Cardiac septum (tissue), 1 donor: ENCODE results near the genes DCTN3 and DNAJB5.

GRCh38 chr9:33287171-33287542 lies 3.2 kb upstream of the NFX1 start:
- PRO-cap: no peak

GRCh38 chr9:33329019-33329621 lies 38.8 kb downstream of the NFX1 start:
- PRO-cap: no peak

- PRO-cap: no peak
Observed at GRCh38 chr9:33382429-33382797, 20.0 kb downstream of the AQP7 start.

DNA sequence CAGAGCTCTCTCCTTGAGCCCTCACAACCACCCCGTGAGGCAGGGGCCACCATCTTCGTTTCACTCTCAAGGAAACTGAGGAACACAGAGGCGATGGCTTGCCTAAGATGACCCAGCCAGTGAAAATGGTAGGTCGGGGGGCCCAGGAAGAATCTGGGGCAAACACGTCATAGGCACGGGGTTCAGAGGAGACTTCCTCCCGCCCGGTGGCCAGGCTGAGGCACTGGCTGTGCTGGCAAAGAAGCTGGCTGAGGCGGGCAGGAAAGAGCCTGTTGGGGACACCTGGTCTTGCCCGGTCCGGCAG lies 15.8 kb downstream of the AQP7 start:
- PRO-cap: no peak

- PRO-cap: no peak
Observed at GRCh38 chr9:33393567-33394548, 8.5 kb downstream of the AQP7 start.

DNA sequence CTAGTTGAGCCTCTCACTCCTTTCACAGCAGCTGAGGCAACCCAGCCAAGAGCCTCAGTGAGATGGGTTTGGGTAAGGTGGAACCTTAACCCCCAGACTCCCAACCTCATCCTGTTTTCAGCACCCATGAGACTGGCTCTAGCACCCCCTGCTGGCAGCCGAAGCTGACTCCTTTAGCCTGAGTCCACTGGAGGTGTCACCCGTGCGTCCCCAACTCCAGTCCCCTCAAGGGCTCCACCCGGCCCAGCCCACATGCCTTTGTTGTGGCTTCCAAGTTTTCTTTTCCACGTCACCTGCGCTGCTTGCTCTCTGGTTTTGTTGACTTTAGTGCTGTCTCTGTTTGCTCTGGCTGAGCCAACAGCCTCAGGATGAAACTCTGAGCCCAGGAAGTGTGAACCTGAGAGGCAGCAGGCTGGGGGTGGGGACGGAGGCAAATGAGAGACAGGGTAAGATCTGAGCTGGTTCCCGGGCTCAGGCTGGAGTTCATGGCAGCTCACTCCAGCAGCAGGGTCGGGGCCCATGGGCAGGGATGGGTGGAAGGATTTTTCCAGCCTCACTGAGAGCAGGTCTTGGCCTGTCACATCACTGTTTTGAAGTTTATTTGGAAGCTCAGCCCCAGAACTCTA lies 13.2 kb upstream of the AQP7 start:
- PRO-cap: no peak

- PRO-cap: no peak
Observed at GRCh38 chr9:33443622-33444281, 3.6 kb downstream of the AQP3 start.

DNA sequence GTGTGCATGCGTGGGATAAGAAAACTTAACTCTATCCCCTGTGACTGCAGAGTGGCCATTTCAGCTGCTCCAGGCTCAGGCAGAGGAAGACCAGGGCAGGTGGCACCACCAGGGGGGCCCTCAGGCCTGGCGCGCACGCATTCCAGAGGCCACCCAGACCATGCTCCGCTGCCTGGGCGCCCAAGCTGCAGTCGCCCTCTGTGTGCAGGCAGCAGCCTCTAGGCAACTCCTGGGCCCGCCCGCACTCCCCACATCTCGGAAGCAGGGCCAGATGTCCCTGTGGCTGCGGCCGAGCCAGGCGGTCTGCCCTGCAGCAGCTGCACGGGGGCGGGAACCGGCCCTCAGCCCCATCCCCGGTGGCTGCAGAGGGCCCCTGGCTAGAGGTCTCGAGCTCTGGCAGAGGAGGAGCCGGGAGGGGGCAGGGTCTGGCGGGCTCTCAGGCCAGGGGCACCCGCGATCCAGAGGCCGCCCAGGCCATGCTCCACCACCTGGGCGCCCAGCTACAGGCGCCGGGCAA lies 626 bp upstream of the ANKRD18B start:
- PRO-cap: no peak

DNA sequence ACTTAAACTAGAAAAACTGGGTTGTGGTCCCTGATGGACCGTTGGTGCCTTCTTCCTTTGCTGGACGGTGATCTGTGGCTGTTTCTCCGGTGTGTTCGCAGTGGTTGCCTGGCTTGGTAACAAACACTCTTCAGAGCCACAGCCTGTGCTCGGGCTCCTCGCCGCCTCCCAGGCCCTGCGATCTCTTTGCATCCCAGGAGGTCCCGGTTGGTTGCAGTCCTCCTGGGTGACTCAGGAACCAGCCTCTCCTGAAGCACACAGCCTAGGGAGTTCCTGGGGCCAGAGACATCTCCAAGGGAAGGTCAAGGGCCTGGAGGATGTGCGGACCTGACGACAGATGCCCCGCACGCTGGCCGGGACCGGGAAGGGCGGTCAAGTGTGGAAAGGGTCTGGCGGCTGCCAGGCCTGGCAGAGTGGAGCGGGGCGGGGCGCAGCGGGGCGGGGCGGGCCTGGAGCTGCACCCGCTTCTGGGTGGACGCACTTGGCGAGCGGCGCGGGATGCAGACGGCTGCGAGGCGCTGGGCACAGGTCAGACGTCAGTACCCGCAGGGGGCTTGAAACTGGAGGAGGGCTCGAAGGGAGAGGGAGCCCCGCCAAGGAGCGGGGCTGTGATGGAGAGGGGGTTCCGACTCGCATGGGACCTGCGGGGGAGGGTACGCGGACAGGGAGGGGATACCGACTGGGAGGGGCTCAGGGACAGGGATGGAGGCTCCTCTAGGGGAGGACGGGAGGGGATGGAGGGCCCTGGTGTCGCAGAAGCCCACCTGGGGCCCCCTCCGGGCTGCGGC lies 45.0 kb upstream of the PRSS3 start:
- PRO-cap: no peak

DNA sequence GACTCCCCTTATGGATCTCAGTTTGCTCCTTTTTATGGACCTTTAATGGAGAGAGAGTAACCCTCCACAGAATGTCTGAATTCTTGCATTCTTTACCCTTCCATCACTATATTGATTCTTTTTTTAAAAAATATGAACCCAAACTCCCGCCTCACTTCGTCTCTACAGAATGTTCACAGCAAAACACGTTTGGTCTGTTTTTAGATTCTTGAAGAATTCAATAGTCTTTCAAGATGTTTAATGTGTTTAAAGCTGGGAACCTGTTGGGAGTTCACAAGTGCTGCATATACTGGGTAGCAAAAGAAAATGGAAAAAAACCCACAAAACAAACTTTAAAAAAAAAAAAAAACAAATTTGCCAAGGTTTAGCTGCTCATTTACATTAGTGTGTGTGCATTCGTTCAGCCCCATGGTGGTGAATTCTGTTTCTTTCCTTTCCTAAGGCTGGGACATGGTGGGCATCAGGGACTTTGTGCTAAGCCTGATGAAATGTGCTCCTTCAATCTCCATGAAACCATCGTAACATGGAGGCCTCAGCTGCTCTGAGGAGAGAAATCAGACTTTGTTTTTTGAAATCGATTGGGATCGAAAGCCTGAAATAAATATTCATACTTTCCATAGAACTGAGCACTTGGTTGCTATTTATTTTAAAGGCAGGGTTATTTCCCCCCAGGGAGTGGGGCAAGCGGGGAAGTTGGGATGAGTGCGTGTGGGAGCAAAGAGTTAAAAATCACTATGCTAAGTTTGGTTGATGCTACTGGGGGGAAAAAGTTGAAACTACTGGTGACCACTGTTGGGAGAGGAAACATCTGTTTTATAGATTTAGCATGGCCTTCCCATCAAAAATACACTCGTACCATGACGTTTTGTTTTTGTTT lies 100.6 kb downstream of the UBE2R2 start:
- PRO-cap: no peak

- PRO-cap: no peak
Observed at GRCh38 chr9:34016949-34017440, 31.7 kb downstream of the UBAP2 start.

GRCh38 chr9:34072435-34072940 lies 23.8 kb upstream of the UBAP2 start:
- PRO-cap: no peak

GRCh38 chr9:34178078-34178334 lies 837 bp upstream of the UBAP1 start:
- PRO-cap: no peak

- PRO-cap: no peak
Observed at GRCh38 chr9:34577440-34578101, 12.0 kb downstream of the CNTFR start.

DNA sequence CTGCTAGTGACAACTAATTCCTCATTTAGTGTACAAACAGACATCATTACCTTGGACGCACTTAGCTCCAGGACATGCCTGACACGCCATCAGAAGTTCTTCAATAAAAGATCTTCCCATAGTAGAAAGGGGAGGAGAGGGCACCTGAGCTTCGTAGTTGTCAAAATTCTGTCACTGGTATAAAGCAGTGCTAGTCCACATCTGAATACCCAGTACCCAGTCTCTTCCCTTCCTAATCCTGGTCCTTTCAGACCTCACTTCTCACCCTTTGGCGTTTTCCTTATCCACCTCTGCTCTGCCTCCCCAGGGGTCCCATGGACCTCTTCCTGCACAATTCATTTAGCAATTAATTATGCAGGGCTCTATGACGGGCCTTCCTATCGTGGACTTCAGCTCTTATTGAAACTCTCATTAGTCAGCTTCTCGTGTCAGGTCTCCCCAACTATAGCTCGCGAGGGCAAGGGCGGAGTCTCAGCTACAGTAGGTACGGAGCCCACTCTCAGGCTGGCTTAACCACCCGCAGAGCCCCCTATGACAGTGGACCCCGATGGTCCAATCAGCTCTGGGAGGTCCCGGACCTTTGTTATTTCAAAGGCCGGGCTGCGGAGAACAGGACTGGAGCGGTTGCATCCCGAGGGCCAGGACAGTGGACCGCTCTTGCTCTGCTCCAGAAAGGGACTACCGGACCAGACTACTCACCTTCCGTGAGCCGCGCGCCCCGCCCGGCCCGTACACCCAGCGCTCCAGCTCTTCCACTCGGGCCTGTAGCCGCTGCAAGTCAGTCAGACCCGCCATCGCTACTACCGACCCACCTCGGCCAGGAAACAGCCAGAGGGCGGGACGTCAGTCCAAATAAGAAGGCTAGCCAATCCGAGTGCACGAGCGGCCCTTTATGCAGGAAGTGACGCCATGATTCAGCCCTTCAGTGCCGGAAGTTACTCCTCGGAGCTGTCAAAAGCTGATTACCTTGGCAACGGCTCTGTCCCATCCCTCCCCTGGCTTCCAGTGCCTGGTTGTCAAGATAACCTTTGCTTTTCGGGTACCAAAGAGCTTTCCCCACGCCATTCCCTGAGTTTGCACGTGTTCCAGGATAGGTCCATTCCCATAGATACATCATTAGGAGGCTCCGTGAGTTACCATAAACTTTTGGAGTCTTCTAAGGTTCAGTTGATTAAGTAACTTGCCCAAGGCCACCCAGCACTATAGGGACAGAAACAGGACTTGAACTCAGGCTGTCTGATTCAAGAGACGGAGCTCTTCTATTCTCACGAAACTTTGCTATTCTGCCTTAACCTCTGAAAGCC lies at the start of gene DCTN3:
Gene DCTN3, minus strand, starts transcription at position 826 of the 1,304 bp plus-strand sequence.
- PRO-cap: bidirectional peak, plus-strand start at position 925 of the sequence, minus-strand start at position 826 of the sequence

GRCh38 chr9:34901318-34901594 lies 5.7 kb upstream of the FAM205C start:
- PRO-cap: no peak

DNA sequence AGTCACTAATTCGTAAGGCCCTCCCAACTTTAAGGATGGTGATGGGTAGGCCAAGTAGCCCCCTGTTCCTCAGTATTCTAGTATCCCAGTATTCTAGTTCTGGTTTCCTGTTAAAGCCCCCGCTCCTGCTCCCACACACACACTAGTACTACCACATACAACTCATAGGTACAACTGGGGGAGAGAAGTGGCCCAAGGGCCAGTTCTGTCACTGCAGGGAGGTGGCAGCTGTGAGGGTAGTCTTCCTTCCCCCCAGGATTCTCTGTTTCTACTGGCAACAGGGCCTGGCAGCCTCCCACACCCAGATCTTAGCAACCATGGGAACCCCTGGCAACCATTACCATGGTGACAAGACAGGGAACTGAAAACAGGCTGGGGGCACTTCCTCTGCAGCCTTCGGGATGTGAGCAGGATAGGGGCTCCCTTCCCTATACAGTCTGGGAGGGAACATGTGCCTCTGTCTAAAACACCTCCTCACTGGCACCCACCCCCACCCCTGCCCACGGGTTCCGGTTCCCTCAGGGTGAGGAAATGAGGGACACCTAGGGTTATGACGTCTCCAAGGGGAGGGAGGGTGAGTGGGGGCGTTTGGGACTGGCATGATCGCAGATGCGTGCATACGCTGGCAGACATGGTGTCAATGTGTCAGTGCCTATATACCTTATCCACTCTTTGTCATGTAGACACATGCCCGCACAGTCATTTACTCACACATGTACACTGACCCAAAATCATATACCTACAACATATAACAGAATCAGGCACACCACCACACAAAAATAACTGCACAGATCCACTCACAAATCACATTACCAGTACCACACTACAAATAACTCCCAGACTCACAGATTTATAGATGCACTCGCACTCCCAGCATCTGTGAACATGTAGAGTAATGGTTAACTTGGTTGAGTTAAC lies 3.0 kb upstream of the DNAJB5 start:
- PRO-cap: no peak

DNA sequence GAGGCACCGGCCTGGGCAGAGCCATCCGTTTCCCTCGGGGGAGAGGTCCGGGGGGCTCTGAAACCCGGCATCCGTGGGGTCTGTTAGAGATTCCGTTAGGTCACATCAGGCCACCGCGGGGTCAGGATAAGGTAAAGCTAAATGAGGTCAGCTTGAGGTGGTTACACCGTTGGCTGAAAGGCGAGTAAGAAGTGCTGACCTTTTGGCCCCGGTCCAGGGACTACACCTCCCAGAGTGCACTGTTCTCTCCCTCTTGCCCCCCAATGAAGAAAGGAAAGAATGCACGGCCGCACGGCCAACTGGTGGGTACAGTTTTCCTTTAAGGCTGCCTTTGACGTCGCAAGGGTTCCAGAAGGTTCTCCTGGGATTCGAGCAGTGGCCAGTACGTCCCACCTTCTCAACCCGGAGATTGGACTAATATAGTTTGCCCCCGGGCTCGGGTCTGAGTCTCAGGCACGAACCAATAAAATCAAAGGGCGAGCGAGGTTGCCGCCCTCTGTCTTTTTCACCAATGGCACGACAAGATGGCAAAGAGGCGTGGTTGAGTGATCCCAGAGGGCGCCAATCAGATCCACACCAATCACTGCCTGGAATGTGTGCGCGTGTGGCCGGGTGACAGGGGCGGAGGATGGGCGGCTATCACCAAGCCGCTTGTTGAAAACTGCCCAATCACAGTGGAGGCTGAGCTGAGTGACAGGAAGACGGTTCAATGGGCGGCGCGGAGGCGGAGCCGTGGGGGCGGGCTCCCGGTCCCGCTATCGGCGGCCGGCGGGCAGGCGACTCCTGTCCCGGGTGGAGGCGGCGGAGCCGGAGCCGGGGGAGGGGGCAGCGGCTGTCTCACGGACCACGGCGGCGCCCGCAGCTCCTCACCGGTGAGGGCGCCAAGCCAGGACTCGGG lies at the start of gene DNAJB5:
Gene DNAJB5, plus strand, starts transcription at position 786 of the 898 bp plus-strand sequence.
- PRO-cap: unidirectional peak, minus-strand start at position 265 of the sequence; bidirectional peak, plus-strand start at position 786 of the sequence, minus-strand start at position 416 of the sequence

- PRO-cap: no peak
Observed at GRCh38 chr9:35039366-35040146, 2.5 kb upstream of the C9orf131 start.

DNA sequence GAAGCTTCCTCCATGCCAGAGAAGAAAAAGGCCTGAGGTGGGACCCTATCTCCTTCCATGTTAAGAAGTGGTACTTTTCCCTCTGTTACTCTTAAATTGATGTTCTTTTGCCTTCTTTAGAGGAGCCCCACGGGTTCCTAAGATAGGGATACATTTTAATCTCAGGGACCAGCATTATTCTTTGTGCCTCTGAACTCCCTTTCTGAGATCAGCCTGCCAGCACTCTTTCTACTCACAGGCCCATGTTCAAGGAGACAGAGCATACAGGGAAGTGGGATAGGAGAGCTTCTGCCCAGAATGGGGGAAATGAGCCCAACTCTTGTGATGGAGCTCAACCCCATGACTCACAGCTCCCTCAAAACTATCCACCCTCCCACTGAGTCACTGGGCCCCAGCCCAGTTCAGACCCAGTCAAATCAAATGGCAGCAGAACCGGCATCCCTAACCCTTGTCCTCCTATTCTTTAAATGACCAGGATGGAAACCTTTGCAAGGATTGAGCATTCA lies 3.5 kb downstream of the ATOSB start:
- PRO-cap: no peak